Measurements from ENCODE around the gene ARRDC2.

DNA sequence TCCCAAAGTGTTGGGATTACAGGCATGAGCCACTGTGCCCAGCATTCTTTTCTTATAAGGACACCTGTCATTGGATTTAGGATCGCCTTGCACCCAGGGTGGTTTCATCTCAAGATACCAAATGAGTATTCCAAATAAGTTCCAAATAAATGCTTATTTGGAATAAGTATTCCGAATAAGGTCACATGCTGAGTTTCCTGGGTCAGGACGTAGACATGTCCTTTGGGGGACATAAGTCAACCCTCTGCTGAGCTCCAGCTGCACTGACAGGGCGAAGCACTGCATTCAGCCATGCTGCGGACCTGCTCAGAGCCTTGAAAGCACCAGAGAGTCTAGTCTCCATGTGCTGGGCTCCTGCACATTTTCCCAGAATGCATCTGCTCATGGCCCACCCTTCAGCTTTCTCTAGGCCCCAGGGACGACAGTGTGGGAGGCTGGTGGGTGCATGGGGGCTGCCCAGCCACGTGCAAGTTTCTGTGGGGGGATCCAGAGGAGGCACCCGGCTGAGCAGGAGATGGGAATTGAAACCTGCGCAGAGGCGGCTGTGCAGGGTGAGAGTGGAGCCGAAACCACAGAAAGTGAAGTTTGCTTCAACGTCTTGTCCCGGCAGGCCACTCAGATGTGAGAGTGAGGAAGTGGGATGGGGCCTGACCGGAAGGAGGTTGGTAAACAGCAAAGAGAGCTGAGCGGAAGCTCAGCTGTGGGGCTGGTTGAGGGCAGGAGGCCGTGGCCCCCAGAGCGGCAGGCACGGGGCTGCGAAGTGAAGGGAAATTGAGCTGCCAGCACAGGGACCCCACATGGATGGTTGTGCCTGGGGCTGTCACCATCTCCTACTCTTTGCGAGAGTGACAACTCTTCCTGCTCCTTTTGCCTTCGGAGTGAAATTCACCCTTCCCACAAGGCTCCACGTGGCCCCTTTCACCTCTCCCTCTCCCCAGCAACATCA, 4.0 kb upstream of the NIBAN3 start:
- RRBS = 33% methylated on average over 4 of the region's 22 CpGs

GRCh38 chr19:17687118-17687777, 906 bp downstream of the UNC13A start:
- RRBS = no CpG with 5 or more reads among the region's 25 CpGs

DNA sequence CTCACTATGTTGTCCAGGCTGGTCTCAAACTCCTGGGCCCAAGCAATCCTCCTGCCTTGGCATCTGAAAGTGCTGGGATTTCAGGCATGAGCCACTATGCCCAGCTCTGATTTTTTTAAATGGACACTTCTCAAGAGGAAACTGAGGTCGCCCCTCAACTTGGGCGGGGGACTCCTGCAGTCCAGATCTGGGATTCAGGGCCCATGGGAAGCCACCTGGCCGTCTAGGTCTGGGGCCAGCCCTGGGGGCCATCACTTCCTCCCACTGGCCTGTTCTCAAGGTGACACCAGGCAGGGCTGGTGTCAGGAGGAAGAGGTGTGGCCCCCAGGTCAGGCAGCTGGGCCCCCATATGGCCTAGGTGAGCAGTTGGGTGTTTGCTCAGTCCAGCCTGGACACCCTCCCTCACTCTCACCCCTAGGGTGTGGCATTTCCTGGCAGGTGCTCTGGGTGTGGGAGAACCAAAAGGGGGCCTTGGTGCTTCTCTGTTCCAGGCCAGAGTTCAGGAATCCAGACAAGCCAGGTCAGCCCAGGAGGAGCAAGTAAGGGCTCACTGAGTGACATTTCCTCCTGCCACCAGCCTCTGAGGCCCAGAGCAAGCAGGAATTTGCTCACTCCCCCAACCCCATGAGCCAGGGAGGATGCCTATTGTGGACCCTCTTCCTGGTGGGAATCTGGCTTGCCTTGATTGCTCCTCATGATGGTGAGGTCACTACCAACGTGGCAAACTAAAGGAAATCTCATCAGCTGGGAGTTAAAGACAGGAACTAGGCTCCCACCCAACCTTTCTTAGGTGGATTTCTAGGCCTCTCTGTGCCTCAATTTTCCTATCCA, 1.6 kb downstream of the B3GNT3 start:
- RRBS = no CpG with 5 or more reads among the region's 4 CpGs

DNA sequence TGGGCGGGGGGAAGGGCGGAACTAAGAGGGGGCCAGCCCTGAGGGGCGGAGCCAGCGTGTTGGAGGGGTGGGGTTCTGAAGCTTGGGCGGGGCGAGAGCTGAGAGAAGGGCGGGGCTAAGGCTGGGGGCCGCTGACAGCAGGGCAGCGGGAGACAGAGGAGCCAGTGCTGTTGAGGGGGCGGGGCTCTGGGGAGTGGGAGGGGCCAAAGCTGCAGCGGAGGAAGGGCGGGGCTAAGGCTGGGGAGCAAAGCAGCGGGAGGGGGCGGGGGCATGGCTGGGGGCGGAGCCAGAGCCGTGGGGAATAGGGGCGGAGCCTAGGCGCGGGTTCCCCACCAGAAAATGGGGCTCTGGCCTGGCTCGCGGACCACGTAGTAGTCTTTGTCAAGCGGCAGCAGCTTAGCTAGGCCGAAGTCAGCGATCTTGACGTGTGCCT, 9.6 kb upstream of the INSL3 start:
- RRBS = no CpG with 5 or more reads among the region's 26 CpGs

DNA sequence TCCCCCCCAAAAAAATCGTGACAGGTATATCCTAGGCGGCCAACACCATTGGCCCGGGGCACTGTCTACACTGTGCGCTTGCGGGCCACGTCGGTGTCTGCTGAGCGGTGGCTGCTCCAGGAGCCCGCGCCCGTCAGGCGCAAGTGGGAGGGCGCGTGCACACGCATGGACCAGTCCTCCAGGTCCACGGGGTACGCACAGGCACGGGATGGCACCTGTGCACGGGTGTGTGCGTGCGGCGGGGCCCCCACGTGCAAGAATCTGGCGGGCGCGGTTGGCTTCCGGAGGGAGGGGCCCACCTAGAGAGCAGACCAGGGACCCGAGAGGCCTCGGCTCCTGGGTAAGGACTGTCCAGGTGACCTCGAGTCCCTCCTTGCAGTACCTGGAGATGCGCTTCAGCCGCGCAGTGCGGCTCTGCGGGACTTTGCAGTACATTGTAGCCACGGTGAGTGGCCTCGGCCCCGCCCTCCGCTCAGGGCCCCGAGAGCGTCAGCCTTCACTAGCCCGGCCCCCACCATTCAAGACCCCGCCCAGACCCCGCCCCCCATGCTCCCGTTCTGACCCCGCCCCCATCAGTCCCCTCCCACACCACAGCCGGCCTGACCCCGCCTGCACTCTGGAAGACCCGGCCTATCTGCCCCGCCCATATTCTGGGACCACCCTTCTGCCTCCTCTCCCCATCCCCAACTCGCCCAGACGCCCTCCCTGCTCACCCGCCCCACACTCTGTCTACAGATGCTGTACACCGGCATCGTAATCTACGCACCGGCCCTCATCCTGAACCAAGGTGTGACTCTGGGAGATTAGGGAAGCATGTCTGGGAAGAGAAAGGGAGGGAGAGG, 2.2 kb downstream of the SLC5A5 start:
- RRBS = 4% methylated on average over 9 of the region's 57 CpGs

DNA sequence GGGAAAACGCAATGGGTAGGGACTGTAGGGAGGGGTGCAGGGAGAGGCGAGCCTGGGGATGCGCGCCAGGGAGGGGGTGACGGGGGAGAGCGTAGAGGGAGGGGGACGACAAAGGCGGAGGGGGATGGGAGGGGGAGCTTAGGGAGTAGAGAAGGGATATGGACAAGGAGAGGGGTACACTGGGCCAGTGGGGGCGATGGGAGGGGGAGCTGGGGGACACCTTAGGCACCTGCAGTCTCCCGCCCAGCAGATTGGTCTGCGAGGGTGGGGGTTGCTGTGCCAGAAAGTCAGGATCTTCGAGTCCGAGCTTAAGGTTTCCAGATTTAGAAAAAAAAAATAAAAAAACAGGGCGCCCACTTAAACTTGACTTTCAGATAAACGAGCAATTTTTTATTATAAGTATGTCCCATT, 15.7 kb downstream of the CCDC124 start:
- RRBS = no CpG with 5 or more reads among the region's 15 CpGs

DNA sequence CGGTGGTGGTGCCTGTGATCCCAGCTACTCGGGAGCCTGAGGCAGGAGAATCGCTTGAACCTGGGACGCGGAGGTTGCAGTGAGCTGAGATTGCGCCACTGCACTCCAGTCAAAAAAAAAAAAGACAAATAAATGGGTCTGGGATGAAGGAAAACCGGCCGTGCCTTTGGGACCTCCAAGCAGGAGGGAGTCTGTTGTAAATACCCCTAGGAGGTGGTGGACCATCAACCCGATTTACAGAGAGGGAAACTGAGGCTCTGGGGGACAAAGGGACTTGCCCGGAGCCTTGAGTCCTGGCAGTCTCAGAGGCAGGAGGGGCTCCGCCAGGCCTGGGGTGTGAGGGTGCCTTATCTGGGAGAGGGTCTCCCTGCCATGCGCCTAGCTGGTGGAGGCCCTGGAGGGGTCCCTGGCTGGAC, 16.0 kb downstream of the KCNN1 start:
- RRBS = no CpG with 5 or more reads among the region's 12 CpGs

DNA sequence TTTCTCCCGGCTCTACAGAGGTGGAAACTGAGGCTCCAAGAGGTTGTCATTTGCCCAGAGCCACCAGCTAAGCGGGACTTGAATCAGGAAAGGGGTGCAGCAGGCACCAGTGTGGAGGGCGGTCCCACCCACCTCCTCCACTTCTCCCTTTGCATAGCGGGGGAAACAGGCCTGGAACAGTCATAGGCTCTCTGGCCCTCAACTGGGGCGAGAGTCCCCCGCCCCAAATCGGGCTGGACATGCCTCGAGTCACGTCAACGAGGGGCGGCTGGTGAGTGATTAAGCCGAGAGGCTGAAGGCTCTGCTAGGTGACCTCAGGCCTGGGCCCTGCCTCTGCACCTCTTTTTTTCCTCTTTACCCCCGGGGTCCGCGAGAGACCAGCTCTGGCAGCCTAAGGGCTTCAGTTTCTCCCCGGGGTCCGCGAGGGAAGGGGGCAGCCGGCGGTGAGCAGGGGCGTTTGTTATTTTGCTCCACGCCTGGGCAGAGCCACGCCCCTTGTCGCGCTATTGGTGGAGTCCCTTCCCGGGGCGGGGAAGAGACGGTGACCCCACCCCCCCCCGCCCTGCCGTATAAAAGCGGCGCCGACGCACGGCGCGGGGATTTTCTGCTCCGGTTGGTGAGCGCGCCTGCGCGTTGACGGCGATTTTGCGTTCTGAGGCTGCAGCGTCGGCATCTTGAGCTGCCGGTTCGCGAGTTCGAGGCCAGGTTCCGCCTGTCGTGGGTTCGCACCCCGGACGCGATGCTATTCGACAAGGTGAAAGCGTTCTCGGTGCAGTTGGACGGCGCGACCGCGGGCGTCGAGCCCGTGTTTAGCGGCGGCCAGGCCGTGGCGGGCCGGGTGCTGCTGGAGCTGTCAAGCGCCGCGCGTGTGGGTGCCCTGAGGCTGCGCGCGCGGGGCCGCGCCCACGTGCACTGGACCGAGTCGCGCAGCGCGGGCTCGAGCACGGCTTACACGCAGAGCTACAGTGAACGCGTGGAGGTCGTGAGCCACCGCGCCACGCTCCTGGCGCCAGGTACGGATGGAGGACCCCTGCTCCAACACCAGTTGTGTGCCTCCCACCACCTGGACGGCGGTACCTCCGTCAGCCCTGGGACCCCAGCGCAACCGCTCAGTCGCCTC, at the start of gene ARRDC2:
Gene ARRDC2, plus strand, starts transcription at position 599 of the 1,120 bp plus-strand sequence.
- RRBS = 1% methylated on average over 48 of the region's 106 CpGs

DNA sequence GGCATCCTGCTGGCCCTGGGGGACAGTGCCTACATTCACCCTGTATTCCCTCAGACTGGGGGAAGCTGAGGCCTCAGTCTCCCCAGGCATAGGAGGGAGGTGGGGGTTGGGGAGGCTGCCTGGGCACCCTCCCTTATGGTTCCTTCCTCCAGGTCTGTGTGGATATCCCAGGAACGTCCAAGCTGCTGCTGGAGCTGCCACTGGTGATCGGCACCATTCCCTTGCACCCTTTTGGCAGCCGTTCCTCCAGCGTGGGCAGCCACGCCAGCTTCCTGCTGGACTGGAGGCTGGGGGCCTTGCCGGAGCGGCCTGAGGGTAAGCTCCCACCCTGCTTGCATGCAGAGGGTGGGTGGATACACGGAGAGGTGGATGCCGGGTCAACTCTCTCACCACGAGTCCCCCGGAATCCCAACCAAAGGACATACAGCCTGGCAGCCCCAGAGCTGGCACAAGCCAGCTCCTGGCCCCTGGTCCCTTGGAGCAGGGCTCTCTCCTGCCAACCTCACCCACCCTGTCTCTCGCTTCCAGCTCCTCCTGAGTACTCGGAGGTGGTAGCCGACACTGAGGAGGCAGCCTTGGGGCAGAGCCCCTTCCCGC, 2.2 kb downstream of the ARRDC2 start:
- RRBS = 81% methylated on average over 4 of the region's 15 CpGs

- RRBS = no CpG with 5 or more reads among the region's 23 CpGs
These were observed 5.0 kb downstream of the ARRDC2 start for GRCh38 chr19:18012729-18013702.

GRCh38 chr19:18098649-18099623, 1.4 kb downstream of the MAST3 start:
- RRBS = 11% methylated on average over 6 of the region's 39 CpGs

DNA sequence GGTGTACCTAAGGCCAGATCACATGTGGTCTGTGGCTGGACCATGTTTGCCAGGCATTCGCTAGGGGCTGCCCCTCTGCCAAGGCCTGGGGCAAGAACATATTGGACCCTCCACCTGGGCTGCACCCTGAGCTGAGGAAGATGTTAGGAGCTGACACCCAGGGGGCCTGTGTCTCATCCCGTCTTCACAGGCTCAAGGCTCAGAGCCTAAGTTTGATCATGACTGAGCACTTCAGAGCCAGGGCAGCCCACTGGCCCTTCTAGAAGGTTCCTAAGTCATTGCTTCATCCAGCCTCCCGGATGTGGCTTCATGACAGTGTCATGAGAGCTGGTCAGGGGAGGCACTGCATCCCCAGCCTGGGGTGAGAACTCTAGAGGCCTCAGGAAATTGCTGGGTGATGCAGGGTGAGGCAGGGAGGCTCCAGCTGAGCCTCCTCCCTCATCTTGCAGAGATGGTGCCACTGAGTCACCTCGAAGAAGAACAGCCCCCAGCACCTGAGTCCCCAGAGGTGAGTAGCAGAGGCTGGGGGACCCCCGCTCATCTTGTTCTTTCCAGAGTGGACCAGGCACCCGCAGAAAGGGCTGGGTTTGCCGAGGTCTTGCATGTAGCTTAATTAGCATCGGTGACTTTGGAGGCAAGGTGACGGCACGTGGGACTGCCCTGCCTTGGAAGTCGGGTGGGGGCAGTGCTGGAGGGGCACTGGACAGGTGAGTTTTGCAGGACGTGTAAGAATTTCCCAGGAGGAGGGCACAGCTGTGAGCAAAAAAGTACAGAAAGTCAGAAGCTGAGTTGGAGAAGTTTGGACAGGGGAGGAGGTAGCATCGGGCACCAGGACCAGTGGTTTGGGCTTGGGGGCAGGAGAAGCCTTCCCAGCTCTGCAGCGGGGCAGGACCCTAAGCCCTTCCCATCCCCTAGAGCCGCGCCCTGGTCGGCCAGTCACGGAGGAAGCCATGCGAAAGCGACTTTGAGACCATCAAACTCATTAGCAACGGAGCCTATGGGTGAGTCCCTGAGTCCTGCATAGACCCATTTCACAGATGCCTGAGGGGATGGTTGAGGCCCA, 24.7 kb upstream of the PIK3R2 start:
- RRBS = no CpG with 5 or more reads among the region's 21 CpGs

DNA sequence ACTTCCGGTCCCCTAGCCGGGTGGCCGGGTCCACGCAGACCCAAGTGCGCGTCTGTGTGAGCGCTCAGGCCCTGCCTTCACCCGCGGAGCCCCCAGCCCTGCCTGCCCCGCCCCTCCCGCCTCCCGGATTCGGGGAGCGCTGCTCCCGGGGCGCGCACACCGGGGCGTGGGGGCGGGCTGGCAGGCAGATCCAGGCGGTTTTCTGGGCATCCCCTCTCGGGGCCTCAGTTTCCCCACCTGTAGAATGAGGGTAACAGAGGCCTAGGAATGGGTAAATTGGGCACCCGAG, 638 bp downstream of the PIK3R2 start:
- RRBS = under 1% methylated on average over 7 of the region's 23 CpGs

- RRBS = 1% methylated on average over 4 of the region's 14 CpGs
These were observed 716 bp upstream of the RAB3A start for GRCh38 chr19:18204544-18204971.

GRCh38 chr19:18204972-18205471, 1.2 kb upstream of the RAB3A start:
- RRBS = no CpG with 5 or more reads among the region's 18 CpGs

DNA sequence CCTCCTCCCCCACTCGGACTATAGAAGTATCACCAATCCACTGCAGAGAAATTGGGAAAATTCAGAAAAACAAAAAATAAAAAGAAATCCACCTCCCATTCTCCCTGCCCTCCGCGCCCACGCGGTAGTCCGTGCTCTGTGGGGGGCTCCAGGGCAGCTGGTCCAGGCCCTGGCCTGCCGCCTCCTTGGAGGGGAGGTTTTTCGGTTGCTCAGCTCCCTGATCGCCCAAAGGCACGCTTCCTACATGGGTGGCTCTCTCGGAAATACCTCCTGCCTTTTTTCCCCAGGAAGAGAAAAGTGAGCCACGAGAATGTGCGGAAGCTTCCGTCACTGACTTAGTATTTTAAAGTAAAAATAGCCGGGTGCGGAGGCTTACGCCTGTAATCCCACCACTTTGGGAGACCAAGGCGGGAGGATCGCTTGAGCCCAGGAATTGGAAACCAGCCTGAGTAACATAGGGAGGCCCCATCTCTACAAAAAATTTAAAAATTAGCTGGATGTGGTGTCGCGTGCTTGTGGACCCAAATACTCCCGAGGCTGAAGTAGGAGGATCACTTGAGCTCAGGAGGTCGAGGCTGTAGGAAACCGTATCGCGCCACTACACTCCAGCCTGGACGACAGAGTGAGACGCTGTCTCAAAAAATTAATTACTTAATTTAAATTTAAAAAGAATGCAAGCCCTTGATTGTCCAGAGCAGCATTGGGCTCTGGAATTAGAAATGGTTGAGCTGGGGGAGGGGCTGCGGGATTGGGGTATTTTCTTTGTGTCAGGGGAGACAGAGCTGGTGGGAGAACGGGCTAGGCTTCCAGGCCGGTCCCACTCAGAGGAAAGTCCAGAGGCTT, 1.9 kb upstream of the RAB3A start:
- RRBS = no CpG with 5 or more reads among the region's 31 CpGs

DNA sequence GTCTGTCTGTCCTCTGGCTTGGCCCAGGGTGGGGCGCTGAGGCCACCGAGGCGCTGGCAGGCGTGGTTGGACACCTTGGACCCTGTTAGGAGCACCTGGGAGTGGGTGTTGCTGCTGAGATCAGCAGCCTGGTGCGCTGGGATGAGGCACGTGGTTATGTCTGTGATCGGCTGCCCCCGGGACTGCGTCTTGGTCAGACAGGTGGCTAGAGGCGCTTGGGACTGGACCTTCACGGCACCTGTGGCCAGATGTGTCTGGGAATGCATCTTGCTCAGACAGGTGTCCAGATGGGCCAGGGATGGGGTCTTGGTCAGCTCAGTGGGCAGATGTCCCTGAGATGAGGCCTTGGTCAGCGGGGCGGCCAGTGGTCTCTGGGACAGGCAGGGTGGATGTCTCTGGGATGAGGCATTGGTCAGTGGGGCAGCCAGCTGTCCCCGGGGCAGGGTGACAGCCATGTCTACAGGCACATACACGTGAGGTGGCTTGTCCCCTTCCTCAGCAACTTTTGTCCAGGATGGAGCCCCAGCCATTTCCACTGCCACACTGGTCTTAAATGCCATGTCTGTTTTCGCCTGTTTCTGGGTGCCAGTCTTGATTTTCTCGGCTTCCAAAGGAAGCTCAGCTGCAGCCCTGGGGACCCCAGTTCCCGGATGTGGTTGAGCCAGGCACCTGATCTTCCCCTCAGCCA, 9.0 kb downstream of the IQCN start:
- RRBS = no CpG with 5 or more reads among the region's 18 CpGs

DNA sequence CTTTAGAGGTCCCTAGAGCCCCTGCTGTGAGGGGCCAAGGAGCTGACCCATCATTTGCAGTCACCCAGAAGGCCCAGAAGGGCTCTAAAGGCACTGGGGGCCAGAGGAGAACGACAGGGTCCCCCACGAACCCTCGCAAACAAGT, 200 bp downstream of the IQCN start:
- RRBS = no CpG with 5 or more reads among the region's 3 CpGs

GRCh38 chr19:18346100-18346532, 5.7 kb downstream of the PGPEP1 start:
- RRBS = no CpG with 5 or more reads among the region's 8 CpGs

DNA sequence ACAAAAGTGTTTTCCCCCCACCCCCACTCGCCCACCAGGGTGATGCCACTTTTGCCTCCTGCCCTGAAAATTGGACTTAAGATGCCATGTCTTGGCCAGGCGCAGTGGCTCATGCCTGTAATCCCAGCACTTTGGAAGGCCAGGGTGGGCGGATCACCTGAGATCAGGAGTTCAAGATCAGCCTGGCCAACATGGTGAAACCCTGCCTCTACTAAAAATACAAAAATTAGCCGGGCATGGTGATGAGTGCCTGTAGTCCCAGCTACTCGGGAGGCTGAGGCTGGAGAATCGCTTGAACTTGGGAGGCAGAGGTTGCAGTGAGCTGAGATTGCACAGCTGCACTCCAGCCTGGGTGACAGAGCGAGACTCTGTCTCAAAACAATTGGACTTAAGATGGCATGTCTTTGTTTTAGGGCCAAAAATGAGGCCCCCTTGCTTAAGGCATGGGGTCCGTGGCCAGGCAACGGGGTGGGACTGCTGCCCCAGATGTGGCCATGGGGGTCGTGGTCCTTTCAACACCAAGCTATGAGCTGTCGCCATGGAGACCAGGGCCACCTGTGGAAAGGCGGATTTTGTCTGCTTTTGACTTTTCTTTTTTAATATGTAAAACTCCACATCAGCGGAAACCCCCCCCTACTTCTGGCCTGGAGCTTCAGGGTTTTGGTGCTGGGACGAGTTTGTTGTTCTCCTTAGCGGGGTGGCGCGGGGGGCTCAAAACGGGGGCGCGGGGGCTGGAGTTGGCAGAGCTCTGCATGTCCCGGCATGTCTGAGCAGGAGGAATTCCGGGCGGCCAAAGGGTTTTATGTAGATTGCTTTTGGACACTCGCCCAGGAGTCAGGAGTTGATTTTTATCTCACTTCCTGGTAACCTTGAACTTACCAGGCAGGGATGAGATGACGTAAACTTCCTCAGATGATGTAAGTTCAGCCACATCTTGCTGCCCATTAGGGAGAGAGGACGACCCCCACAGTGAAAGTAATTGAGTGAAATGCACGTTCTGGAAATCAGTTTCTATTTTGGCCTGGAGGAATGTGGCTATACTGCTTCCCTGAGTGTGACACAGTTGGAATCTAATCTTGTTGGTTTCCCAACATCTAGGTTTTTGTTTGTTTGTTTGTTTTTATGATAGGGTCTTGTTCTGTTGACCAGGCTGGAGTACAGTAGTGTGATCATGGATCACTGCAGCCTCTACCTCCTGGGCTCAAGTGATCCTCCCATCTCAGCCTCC, 21.3 kb upstream of the GDF15 start:
- RRBS = no CpG with 5 or more reads among the region's 27 CpGs